Peritoneum (tissue), 1 donor: ENCODE data around the gene DHX32.

DNA sequence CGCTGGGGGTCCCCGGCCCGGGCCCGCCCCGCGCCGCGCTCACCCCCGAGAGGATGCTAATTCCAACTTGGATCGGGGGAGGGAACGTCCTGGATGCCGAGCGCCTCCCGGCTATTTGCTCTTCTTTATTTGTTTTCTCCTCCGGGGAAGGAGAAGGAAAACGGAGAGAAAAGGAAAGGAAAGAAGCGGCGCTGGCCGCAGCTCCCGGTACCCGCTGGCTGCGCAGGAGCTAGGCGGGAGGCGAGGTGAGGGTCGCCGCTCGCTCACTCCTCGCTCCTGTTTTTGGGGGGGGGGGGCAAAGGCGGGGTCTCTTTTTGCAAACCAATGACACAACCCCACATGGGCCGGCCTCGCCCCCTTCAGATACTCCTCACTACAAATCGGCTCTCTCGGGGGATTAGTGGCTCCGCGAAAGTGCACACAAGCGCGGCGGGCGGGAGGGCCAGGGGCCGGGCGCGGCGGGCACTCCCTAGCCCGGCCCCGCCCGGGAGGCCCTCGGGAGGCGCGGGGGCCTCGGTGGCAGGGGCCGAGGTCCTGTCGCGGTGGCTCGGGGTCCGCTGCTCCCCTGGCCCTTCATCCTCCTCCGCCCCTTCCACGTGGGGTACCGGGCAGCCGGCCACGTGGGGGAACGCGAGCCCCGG, 133.0 kb upstream of the CTBP2 start:
- PRO-cap = no peak

- PRO-cap = no peak
Measured at GRCh38 chr10:125633498-125634136, 49.3 kb downstream of the TEX36 start.

DNA sequence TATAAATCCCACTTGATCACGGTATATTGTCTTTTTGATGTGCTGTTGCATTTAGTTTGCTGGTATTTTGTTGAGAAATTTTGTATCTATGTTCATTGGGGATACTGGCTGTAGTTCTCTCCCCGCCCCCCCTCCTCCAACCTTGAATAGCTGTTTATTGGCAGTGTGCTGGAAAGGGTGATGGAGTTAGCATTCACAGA, 16.5 kb downstream of the TEX36 start:
- PRO-cap = no peak

DNA sequence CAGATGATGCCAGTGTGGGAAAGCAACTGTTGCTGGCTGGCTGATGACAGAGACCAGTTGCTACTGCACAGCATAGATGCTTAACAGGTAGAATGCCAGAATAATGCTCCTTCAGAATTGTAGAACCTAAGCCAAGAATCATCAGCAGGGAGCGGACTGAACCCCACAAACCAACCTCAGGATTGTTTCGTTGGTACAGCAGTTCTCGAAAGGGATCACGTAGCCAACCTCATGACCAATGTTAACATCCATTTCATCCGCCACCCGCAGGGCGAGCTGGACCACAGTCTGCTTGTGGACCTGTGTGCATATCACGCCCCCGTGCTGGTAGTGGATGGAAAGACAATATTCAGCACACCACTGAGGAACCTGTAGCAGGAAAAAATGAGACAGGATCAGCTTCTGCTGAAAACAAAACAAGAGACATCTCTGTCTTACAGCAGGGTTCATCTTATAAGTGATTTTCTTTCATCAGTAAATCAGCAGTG, 14.2 kb downstream of the DHX32 start:
- PRO-cap = no peak

GRCh38 chr10:125880440-125881529, at the start of gene DHX32:
Gene DHX32 (minus strand): TSS chr10:125881292.
- PRO-cap = no peak

DNA sequence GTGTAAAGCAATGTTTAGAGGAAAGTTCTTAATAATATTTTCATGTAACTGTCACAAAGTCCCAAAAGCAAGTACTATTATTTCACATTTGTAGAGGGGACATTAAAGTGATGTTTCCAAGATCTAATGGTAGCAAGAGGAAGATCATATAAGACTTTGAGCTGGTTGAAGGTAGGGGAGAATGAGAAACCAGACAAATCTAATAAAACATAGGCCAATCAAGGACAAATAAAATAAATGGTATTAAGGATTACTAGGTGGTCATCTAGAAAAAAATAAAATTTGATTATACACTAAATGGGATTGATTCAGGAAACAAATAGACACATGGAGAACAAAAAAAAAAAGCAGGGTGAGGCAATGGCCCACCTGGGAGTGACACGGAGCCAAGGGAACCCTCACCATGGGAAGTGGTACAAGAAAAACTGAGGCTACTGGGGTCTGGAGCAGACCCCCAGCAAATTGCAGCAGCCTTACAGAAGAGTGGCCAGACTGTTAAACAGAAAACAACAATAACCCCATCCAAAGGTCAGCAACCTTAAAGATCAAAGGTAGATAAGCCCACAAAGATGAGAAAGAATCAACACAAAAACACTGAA, 128.3 kb downstream of the FANK1 start:
- PRO-cap = no peak

DNA sequence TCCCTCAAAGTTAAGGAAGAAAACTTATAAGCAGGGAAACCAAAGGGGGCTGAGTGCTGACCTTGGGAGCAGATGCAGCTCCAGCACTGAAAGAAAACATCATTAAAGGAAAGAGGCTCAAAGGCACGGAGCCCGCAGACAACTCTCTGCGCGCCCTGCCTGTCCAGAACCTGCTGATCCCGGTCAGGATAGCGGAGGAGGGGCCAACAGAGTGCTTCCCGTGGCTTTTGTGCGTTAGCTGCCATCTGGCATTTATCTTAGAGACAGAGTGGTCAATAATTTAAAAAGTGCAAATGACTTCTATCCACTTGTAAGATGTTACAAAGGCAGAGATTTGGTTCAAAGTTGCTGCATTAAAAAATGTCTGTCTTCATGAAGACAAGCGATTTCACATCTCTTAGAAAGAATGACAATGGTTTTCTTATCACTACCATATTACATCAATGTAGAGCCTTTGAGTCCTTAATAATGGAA, 162.2 kb downstream of the FANK1 start:
- PRO-cap = no peak

GRCh38 chr10:126060063-126061004, 164.0 kb downstream of the FANK1 start:
- PRO-cap = no peak

- PRO-cap = no peak
Measured at GRCh38 chr10:126421744-126422374, 33.6 kb upstream of the ADAM12 start.

DNA sequence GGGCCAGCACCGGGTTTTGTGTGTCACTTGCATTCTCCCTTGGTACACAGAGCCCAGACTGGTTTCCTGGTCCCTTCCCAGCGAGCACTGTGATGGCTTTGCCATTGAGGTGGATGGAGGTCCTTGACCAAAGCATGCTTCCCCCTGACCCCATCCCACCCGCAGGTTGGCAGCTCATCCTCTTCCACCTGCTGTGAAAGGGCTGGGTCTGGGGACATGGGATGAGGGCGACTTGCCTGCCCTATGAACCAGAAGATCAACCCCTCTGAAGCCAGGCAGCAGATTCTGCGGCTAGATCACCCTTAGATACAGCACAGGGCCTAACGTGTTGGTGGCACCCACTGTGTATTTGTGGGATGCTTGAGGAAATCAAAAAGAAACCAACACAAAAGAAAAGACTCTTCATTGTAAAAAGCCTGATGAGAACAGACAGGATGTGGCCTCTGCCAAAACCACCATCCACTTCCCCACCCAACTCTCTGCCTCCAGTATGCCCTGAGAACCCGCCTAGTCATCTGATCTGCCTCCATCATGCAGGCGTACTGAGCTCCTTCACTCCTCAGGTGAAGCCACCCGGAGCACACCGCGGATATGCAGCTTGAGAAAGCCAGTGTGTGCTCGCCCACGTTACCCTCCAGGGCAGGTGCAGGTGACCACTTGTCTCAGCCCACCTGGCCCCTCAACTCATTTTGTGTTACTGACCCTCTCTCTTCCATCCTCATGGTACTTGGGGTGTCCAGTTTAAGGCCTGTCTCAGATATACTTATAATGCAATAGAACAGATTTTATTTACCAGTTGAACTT, 97.2 kb upstream of the INSYN2A start:
- PRO-cap = no peak

DNA sequence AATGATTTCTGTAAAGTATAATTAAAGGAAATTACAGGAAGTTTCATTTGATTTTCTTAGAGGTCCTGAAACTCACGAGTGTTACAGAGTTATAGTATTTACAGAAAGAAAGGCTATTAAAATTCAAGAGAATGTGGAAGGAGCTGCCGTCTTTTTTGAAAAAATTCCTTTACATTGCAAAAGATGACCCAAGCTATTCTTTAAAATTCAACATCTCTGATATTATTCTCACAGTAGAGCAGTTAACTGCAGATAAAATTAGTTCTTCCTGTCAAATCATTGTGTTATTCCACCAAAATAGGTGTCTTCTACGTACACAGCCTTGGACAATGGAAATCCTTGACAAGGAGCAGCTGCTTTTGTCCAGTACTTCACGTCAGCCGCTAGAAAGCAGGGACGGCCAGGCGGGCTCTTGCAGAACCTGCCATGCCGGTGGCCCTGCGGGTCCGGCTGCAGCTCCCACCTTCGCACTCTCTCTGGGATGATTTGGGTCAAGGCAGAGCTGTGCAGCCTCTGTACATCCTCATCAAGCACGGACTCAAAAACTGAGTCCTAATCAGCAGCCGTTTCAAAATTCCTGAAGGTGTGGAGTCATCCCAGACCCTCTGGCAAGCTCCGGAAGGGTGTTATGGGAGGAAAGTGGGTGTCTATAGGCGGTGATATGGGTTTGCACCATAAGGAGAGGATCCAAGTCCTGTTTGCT, 2.3 kb upstream of the FOXI2 start:
- PRO-cap = no peak

DNA sequence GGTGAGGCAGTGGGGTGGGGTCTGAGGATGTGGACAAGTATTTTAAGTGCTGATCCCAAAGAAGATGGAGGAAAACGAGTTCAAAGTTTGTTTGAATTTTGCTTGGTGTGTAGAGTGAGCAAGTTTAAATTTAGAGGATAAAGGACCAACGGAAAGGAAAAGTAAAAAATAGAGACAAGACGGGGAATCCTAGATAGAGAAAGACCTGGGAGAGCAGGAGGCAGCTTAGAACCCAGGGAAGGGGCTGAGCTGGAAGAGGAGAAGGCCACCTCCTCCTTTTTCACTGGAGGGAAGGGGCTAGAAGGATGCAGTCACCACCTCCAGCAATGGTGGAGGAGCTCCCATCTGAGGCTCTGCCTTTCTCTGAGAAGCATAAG, 16.3 kb downstream of the FOXI2 start:
- PRO-cap = no peak

- PRO-cap = no peak
Measured at GRCh38 chr10:127977380-127978019, 70.6 kb downstream of the PTPRE start.

DNA sequence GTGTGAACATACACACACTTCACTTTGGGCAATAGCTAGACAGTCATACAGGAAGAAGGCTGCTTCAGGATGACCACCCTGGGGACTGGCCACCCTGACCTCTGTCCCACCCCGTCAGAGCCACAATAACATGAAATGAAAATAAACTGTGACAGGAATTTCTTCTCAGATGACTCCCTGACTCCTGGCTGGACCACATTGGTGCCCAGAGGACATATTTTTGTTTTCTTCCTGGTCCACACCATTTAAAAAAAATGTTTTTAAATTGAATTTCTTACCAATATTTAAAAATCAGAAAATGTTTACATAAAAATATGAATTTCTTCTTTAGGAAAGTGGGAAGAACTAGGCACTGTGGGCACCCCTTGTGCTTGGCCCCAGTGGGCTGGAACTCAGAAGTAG, 81.6 kb downstream of the MKI67 start:
- PRO-cap = no peak

- PRO-cap = no peak
Measured at GRCh38 chr10:128070736-128071067, 55.5 kb downstream of the MKI67 start.

GRCh38 chr10:128072978-128073647, 53.1 kb downstream of the MKI67 start:
- PRO-cap = no peak

GRCh38 chr10:128102315-128103045, 23.7 kb downstream of the MKI67 start:
- PRO-cap = no peak

DNA sequence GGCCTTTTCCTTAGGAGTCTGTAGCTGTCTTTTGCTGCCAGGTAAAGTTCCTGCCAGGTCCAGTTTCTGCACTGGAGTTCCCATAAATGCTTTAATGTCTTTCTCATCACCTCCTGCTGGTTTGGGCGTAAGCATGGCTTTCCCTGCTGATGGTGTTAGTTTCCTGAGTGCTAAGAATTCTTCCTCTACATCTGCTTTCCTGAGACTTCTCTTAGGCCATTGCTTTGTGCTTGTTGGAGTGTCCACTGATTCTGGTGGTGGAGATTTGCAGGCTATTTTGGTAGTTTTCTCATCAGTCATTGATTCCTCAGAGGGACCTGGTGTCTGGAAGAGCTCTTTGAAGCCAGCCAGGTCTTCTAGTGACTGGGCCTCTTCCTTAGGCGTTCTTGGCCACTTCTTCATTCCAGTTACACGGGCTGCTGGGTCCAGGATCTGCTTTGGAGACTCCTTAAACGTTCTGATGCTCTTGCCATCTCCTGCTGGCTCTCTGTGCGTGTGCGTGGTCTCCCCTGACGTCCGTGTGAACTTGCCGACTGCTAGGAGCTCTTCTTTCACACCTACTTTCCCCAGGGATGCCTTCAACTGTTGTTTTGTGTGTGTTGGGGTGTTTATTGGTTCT, 17.9 kb downstream of the MKI67 start:
- PRO-cap = no peak

GRCh38 chr10:129023132-129023606, 443.9 kb upstream of the MGMT start:
- PRO-cap = no peak

DNA sequence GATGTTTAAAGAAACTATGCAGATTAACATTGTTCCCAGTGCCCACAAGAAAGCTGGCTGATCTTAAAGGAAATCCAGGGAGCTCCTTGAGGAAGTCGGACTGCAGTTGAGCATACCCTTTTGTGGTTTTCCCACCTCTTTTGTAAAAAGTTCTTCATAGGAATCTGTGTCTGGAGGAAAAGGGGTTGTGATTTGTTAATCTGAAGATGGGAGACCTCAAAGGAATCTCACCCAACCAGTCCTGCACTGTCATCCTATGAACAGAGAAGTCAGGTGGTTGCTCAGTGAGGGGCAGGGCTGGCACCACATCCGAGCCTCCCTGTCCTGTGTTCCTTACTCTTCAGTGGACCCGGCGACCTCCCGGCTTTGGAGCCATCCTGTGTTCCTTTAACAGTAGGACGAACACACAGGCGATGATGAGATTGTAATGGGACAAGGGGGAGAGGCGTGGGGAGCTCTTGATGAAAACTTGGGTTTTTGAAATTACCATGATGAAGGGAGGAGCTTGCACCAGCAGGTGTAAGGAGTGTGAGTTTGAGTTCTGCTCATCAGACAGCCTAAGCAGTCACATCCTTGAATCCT, 2.8 kb upstream of the MGMT start:
- PRO-cap = no peak